Heart left ventricle (tissue), 7 donors: ENCODE measurements around a stretch of chr17.

GRCh38 chr17:76841762-76842486, 26.3 kb upstream of the MGAT5B start:
- PRO-cap, 6 experiments, result no peak in any of the 6 experiments
- RAMPAGE, long total RNA, 2 experiments, result no peak in any of the 2 experiments
- RRBS, result 3% methylated on average over 3 of the region's 10 CpGs

GRCh38 chr17:76867605-76867880, 661 bp upstream of the MGAT5B start:
- PRO-cap, 6 experiments, result no peak in any of the 6 experiments
- RAMPAGE, long total RNA, 2 experiments, result no peak in any of the 2 experiments
- RRBS, result no CpG with 5 or more reads among the region's 6 CpGs

DNA sequence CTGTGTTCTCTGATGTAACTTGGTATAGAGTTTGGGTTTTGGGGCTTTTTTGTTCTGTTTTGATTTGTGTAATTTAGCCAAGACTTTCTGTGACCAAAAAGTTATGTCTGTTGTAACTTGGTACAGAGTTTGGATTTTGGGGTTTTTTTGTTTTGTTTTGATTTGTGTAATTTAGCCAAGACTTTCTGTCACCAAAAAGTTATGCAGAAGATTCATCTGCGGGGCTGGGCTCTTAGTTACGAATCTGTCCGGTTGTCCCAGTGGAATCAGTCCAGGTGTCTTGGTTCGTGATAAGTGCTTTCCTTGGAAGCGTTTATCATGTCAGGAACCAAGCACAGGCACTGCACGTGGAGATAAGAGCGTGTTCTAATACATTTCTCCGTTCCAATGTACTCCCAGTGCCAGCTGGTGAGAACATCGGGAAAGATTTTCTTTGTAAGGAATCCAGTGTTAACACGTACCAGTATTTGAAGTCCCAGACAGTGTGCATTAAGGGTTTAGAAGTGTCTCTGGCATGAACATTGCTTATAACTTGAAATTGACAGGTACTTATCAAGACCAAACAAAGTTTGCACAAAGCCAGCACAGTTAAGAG, 44.0 kb upstream of the SEC14L1 start:
- PRO-cap, 6 experiments, result peak in 1 of 6 experiments; most common plus-strand start position 269 of the sequence (in 1); most common minus-strand start position 268 of the sequence (in 1)
- RAMPAGE, long total RNA, 2 experiments, result no peak in any of the 2 experiments
- RRBS, result no CpG with 5 or more reads among the region's 10 CpGs

GRCh38 chr17:77111927-77112254, 28.9 kb upstream of the SEC14L1 start:
- PRO-cap, 6 experiments, result peak in 3 of 6 experiments; most common plus-strand start chr17:77112085 (in 2); most common minus-strand start chr17:77112080 (in 2)
- RAMPAGE, long total RNA, 2 experiments, result no peak in any of the 2 experiments
- RRBS, result no CpG with 5 or more reads among the region's 4 CpGs

- PRO-cap, 6 experiments, result peak in 1 of 6 experiments; most common plus-strand start chr17:77196276 (in 1)
- RAMPAGE, long total RNA, 2 experiments, result no peak in any of the 2 experiments
- RRBS, result no CpG with 5 or more reads among the region's 9 CpGs
These were observed 55.3 kb downstream of the SEC14L1 start for GRCh38 chr17:77195970-77196494.

DNA sequence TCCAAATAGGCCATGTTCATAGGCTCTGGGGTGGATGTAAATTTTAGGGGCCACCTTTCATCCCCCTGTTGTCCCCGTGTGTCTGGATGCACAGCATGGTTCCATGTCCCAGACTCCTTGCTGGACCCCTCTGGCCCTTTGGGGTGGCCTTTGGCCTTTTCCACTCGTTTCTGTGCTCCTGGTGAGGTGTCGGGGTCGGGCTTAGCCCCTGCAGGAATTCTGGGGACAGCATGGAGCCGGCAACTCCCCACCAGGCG, 42.9 kb downstream of the SEPTIN9 start:
- PRO-cap, 6 experiments, result no peak in any of the 6 experiments
- RAMPAGE, long total RNA, 2 experiments, result no peak in any of the 2 experiments
- RRBS, result no CpG with 5 or more reads among the region's 6 CpGs

- PRO-cap, 6 experiments, result no peak in any of the 6 experiments
- RAMPAGE, long total RNA, 2 experiments, result no peak in any of the 2 experiments
- RRBS, result no CpG with 5 or more reads among the region's 7 CpGs
These were observed 62.2 kb downstream of the SEPTIN9 start for GRCh38 chr17:77343321-77344022.

DNA sequence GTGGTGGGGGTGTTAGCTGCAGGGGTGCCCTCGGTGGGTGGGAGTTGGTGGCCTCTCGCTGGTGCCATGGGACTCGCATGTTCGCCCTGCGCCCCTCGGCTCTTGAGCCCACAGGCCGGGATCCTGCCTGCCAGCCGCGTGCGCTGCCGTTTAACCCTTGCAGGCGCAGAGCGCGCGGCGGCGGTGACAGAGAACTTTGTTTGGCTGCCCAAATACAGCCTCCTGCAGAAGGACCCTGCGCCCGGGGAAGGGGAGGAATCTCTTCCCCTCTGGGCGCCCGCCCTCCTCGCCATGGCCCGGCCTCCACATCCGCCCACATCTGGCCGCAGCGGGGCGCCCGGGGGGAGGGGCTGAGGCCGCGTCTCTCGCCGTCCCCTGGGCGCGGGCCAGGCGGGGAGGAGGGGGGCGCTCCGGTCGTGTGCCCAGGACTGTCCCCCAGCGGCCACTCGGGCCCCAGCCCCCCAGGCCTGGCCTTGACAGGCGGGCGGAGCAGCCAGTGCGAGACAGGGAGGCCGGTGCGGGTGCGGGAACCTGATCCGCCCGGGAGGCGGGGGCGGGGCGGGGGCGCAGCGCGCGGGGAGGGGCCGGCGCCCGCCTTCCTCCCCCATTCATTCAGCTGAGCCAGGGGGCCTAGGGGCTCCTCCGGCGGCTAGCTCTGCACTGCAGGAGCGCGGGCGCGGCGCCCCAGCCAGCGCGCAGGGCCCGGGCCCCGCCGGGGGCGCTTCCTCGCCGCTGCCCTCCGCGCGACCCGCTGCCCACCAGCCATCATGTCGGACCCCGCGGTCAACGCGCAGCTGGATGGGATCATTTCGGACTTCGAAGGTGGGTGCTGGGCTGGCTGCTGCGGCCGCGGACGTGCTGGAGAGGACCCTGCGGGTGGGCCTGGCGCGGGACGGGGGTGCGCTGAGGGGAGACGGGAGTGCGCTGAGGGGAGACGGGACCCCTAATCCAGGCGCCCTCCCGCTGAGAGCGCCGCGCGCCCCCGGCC, 91.7 kb downstream of the SEPTIN9 start:
- PRO-cap, 6 experiments, result peak in 6 of 6 experiments; most common plus-strand start position 389 of the sequence (in 5); most common minus-strand start position 202 of the sequence (in 6)
- RAMPAGE, long total RNA, 2 experiments, result no peak in any of the 2 experiments
- RRBS, result 2% methylated on average over 46 of the region's 103 CpGs

DNA sequence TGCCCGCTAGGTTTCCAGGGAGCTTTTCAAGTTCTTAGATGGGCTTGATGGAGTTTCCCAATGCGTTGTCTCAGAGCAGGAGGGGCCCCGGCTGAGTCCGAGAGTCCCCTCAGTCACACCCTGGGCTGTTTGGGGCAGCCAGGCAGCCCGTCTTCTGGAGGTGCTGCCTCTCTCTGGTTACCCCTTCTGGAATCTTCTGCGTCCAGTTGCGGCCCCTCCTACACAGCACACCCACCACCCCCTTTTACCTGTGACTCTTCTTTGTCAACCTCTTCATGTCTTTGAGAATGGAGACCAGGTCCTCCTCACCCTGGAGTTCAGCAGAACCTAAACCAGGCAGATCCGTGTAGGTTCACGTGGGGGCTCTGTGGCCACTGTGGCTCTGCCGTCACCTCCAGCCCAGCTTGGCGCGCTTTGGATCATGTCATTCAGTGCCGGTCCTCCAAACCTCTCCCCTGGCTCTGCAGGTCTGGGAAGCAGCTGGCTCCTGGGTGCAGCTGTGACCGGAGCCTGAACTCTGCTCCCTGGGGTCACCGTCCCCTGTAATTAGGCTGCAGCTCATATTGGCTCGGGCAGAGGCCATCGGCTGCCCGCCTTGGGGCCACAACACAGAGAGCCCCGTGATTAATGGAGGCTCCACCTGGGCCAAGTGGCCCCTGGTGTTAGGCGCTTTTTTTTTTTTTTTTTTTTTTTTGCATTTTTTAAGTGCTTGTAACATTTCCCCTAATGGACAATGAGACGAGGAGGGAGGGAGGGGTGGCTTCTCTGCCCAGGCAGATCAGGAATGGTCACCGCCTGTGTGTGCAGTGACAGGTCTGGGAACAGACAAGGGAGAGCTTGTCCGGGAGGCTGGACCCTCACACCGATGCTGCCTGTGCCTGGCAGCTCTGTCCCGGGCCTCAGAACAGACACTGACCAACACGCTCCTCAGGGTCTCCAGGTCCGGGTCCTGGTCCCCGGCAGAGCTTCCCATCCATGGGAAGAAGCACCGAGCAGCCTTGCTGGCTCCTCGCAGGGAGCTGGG, 107.2 kb downstream of the SEPTIN9 start:
- PRO-cap, 6 experiments, result peak in 5 of 6 experiments; most common plus-strand start position 806 of the sequence (in 5); most common minus-strand start position 622 of the sequence (in 1)
- RAMPAGE, long total RNA, 2 experiments, result no peak in any of the 2 experiments
- RRBS, result 25% methylated on average over 11 of the region's 30 CpGs

DNA sequence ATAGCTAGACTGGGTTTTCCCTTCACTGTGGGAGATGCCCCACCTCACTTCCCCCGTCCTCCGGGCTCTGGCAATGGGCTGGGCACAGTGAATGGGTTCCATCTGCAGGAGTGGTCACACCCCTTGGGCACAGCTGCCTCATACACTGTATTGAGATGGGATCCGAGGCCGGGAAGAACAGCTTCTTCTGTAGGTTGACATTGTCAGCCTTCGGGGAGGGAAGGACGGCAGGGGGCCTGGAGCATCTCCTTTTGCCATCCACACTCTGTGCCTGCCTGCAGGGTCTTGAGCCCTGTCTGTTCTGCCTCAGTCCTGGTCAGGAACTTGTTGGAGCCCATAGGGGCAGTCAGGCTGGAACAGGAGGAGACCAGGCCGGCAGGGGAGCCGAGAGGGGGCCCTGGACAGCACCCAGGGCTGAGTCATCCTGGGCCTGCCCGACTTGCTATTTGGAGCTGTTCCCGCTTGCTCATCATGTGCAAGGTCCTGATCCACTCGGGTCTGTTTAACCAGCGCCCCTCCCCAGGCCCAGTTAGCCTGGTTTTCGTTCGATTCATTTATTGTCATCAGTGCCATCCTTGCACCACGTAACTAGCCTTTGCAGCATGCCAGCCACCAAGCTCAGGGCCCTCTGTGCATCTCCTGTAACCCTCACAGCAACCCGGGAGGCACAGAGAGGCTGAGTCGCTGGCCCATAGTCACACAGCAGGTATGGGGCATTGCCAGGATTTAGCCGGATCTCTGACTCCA, 146.3 kb downstream of the SEPTIN9 start:
- PRO-cap, 6 experiments, result no peak in any of the 6 experiments
- RAMPAGE, long total RNA, 2 experiments, result no peak in any of the 2 experiments
- RRBS, result 38% methylated on average over 6 of the region's 18 CpGs

DNA sequence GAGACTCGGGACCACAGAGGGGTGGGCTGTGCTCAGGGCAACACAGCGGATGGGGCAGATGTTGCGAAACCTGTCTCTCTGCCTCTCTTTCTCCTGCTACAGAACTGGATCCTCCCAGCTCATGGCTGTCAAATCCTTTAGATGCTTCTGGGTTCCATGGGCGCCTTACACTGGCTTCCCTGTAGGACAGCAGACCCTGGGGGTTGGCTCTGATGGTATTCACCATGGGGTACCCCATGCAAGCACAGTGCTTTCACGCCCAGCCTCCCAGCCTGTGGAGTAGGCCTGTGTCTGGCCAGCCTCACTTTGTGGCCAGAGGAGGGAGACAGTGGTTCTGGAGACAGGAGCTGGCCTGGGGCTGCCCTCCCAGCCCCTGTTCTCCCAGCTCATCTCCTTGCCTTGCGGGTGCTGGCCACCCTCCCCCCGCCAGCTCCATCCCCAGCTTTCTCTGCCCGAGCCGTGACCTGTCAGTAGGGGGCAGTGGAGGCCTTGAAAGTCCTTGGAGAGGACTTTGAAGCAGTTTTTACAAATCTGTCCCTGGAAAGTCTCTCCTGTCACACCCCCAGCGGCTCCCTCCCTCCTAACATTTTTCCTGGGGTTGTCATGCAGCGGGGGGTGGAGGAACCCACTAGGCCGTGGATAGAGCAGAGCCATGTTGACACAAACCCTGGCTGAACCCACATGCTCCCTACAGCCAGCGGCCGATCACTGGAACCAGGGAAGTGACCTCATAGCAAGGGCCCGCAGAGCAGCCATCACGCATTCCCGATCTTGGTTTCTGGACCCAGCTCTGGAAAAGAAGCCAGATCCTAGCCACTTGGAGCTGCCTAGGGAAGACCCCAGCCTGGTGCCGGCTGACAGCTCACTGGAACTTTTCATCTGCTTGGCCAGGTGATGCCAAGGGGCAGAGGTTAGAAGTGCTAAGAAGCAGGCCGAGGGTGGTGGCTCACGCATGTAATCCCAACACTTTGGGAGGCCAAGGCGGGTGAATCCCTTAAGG, 148.8 kb downstream of the SEPTIN9 start:
- PRO-cap, 6 experiments, result no peak in any of the 6 experiments
- RAMPAGE, long total RNA, 2 experiments, result no peak in any of the 2 experiments
- RRBS, result no CpG with 5 or more reads among the region's 21 CpGs

DNA sequence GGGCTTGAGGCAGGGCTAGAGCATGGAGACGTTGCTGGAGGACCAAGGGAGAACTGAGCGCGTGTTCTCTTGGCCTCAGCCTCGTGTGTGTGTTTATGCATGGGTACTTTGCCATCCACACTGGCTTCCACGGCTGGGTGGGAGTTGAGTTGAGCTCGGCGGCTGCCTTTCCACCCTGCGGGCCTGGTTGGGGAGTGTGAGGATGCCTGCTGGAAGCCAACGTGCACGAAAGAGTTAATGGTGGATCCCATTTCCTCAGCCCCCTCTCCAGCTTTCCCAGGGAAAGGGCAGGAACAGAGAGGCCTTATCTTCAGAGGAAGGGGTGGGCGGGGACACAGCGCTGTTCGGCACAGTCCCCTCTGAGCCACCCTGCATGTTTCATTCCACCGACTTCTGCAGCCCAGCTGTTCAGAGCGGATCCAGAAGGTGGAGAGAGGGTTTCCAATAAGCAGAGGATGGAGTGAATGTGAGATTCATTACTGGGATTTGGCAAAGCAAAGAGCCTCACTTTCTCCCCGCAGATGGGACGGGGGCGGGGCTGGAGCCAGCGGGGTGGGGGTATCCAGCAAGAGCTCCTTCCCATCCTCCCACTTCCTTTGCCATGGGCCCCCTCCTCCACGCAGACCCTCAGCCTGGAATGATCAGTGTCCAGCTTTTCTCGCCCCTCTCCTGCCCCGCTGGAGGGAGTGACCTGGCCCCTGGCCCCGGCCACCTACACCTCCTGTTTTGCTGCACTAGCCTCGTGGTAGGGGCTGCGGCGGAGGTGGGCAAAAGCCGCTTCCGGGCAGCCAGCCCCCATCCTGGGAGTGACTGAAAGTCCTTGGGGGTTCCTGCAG, 154.9 kb downstream of the SEPTIN9 start:
- PRO-cap, 6 experiments, result peak in 1 of 6 experiments; most common plus-strand start position 381 of the sequence (in 1)
- RAMPAGE, long total RNA, 2 experiments, result no peak in any of the 2 experiments
- RRBS, result 6% methylated on average over 5 of the region's 28 CpGs

DNA sequence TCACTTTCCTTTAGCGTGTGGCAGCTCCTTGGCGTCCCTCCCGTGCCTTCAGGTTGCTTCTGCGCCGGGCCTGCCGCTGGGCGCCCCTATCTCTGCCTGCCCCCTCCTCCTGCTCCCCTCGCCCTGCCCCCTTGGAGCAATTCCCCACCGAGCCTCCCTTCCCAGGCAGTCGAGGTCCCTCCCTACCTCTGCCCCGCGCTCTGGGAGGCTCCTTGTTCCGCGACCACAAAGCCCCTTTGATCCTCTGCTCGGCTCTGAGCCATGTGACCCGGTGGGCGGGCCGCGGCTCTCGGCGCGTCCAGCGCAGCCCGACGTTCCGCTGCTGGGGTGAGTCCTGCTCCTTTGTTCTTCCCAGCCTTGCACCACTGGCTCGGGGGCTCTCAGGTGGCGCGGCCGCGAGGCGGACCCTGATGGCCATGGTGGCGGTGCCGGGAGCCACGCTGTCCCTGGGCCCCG, 169.9 kb downstream of the SEPTIN9 start:
- PRO-cap, 6 experiments, result peak in 6 of 6 experiments; most common plus-strand start position 365 of the sequence (in 3); most common minus-strand start position 265 of the sequence (in 4)
- RAMPAGE, long total RNA, 2 experiments, result start-site peak on the plus strand in 2 of 2 experiments, centred at positions 296 to 304 of the sequence, 97 to 108 reads per replicate
- RRBS, result no CpG with 5 or more reads among the region's 36 CpGs

DNA sequence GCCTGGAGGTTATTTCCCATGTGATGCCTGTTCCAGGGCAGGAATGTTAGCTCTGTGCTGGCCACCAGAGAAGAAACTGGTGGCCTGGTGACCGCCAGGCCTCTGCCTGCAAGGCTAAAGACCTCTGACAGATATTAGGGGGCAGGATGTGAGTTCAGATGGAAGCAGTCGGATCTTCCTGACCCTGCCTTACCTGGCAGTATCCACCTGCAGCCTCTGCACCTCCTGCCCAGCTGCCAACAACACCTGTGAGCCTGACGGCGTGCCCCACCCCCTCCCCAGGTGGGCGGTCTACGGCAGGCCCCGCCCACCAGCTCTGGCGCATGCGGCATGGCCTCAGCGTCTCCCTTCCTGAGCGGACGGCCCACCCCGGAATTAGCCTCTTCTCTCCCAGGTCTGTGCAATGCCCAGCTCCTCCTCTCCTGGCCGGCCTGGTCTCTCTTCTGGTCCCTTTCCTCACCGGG, 266.9 kb downstream of the SEPTIN9 start:
- PRO-cap, 6 experiments, result no peak in any of the 6 experiments
- RAMPAGE, long total RNA, 2 experiments, result no peak in any of the 2 experiments
- RRBS, result 70% methylated on average over 1 of the region's 15 CpGs

DNA sequence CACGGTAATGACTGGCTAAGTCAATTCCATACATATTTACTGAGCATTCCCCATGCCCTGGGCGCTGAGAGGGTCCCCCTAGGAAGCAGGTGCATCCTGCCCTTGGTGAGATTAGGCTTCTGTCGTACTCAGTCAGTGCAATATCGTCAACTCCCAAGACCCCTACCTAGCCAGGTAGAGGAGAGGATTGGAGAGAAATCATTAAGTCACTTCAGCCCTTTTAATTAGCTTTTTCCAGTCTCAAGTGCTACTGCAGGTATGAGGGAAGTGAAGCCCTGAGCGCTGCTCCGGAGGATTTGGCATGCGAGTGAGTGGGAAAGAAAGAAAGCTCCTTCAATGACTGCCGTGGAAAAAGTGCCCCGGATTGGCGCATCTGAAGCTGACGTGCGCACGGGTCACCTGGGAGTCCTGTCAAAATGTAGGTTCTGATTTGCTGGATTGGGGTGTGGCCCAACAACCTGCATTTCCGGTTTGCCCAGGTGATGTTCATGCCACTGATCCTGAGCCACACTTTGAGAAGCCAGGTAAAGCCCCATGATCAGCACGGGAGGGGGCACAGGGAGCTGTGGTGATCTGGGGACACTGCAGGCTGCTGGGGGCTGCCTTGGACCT, 309.9 kb downstream of the SEPTIN9 start:
- PRO-cap, 6 experiments, result no peak in any of the 6 experiments
- RAMPAGE, long total RNA, 2 experiments, result no peak in any of the 2 experiments
- RRBS, result 81% methylated on average over 9 of the region's 15 CpGs

GRCh38 chr17:77610918-77611386, 329.7 kb downstream of the SEPTIN9 start:
- PRO-cap, 6 experiments, result no peak in any of the 6 experiments
- RAMPAGE, long total RNA, 2 experiments, result no peak in any of the 2 experiments
- RRBS, result no CpG with 5 or more reads among the region's 9 CpGs

GRCh38 chr17:77735631-77736472, 222.7 kb upstream of the TNRC6C start:
- PRO-cap, 6 experiments, result peak in 5 of 6 experiments; most common plus-strand start chr17:77736132 (in 2); most common minus-strand start chr17:77735742 (in 5)
- RAMPAGE, long total RNA, 2 experiments, result no peak in any of the 2 experiments
- RRBS, result no CpG with 5 or more reads among the region's 16 CpGs

- PRO-cap, 6 experiments, result no peak in any of the 6 experiments
- RAMPAGE, long total RNA, 2 experiments, result no peak in any of the 2 experiments
- RRBS, result no CpG with 5 or more reads among the region's 12 CpGs
These were observed 168.1 kb upstream of the TNRC6C start for GRCh38 chr17:77790226-77791050.

- PRO-cap, 6 experiments, result peak in 1 of 6 experiments; most common minus-strand start chr17:77831646 (in 1)
- RAMPAGE, long total RNA, 2 experiments, result no peak in any of the 2 experiments
- RRBS, result 27% methylated on average over 3 of the region's 13 CpGs
These were observed 127.2 kb upstream of the TNRC6C start for GRCh38 chr17:77831257-77831837.

DNA sequence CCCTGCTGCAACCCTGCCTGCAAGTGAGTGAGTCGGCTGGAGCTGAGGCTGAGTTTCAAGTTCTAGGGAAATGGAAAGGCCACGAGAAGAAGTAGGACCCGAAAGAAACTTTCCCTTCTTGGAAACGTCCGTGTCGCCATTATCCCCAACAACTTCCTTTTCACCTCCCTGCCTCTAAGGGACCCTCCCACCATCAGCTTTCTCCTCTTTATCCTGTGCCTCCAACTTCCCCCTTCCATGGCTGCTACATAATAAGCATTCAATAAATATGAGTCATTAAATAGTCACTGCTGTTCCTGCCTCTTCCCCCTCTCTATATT, 116.0 kb upstream of the TNRC6C start:
- PRO-cap, 6 experiments, result no peak in any of the 6 experiments
- RAMPAGE, long total RNA, 2 experiments, result no peak in any of the 2 experiments
- RRBS, result no CpG with 5 or more reads among the region's 6 CpGs